Prostate gland (tissue), 2 donors: ENCODE measurements around the genes NFKBIZ and CBLB.

DNA sequence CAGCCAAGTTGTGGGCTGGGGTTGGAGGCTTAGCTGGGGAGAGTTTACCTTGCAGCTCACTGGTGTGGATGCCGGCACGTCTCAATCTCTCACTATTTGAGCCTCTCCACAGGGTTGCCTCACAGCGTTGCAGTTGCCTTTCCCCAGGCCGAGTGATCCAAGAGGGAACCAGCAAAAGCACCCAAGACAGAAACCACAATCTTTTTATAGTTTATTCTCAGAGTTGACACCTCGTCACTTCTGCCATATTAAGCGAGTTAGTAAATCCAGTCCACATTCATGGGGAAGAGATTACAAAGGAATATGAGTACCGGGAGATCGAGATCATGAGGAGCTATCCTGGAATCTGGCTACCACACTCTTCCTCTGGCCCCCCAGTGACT, 37.1 kb upstream of the FILIP1L start:
- PRO-cap: no peak
- RAMPAGE, long total RNA, 2 experiments: no peak in any of the 2 experiments

DNA sequence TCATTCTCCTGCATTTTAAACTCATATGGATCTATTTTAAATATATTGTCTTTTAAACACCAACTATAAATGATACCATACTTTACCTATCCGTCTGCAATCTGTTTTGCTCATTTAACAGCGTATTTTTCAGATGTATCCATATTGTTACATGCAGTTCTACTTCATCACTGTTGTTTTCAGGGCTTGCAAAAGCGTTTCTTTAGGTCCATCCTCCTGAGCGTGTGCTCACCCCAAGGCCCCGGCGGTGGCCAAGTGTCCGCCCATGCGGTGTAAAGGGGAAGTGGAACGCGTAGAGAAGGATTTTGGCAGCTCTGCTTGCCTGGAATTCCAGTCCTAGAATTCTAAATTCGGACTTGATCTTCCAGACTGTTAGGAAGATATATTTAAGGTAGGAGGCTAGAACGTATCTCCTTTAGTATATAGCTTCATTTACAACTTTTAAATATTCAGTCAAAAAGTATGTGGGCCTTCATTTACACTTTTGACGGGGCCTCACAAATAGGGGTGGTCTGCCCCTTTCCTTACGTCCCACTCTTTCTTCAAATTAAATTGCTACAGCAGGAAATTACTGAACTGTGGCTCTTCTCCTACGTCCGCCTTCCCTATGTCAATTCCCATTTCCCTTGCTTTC, 691 bp upstream of the TBC1D23 start:
- PRO-cap: no peak
- RAMPAGE, long total RNA, 2 experiments: no peak in any of the 2 experiments

GRCh38 chr3:100500245-100500711, 7.9 kb downstream of the TMEM45A start:
- PRO-cap: no peak
- RAMPAGE, long total RNA, 2 experiments: no peak in any of the 2 experiments

DNA sequence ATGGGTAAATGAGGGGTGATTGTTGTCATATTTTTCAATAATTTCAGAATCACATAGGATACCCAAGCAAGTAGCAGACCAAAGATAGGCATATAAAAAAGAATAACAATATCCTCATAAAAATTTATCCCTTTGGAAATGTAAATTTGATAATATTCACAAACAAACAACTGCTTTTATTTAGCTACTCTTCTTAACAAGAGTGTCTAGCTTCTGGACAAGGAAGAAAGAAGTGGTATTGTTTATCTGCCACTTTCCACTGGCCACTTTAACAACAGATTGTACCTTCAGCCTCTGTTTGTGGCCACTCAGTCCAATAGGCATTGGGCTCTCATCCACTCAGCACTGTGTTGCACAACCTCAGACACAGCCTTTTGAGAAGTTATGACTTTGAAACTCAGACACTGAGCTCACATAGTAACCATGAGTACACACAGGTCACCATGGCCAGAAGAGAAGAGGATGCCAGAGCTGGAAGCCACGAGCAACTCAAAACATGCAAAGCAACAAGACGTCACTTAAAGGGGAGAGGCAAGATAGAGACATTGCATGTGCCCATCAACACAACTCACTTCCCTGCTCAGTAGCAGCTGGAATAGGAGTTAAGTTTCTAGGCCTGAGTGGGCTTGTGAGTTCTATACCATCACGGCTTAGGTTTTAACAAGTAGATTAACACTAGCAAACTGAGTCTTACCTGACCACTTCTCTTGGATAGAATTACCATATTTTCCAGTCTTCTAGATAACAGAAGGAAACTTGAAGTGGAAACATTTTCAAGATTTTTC, 103.7 kb downstream of the IMPG2 start:
- PRO-cap: no peak
- RAMPAGE, long total RNA, 2 experiments: no peak in any of the 2 experiments

GRCh38 chr3:101521458-101521829, 8.4 kb upstream of the SENP7 start:
- PRO-cap: no peak
- RAMPAGE, long total RNA, 2 experiments: no peak in any of the 2 experiments

- PRO-cap: no peak
- RAMPAGE, long total RNA, 2 experiments: no peak in any of the 2 experiments
Measured at GRCh38 chr3:101530465-101531039, 17.5 kb upstream of the SENP7 start.

DNA sequence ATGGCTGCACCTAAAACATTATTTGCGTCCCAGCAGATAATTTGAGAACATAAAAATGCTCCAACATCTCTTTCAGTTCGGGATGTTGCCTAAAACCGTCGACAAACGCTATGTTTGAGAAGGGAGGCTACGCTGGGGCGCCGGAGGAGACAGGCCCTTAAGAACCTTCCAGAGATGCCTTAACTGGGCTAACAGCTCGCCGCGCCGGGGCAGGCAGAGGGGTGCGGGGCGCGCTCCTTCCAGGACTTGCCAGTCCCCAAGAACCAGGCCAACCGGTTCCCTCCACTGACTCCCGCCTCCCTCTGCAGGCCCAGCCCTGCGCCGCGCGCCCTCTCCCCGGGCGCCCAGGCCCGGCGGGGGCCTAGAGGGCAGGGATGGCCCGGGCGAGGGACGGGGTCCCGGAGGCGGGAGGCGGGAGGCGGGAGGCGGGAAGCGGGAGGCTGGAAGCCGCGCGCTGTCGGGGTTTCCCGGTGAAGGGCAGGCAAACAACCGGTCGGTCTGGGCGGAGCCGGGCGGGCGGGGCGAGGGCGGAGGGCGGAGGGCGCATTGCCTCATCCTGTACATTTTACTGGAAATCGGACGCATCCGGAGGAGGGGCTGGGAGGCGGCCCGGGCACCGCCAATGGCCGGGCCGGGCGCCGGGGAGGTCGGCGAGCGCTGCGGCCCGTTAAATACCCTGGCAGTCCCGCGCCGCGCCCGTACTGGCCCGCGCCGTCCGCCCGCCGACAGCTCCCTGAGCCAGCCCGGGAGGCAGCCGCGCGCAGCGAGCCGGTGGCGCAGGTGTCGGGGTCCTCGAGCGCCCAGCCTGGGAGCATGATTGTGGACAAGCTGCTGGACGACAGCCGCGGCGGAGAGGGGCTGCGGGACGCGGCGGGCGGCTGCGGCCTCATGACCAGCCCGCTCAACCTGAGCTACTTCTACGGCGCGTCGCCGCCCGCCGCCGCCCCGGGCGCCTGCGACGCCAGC, at the start of gene NFKBIZ:
Gene NFKBIZ, plus strand, starts transcription at position 699 of the 966 bp plus-strand sequence.
- PRO-cap: bidirectional peak, plus-strand start at position 364 of the sequence, minus-strand start at position 181 of the sequence; bidirectional peak, plus-strand start at position 699 of the sequence, minus-strand start at position 472 of the sequence
- RAMPAGE, long total RNA, 2 experiments: no peak in any of the 2 experiments

DNA sequence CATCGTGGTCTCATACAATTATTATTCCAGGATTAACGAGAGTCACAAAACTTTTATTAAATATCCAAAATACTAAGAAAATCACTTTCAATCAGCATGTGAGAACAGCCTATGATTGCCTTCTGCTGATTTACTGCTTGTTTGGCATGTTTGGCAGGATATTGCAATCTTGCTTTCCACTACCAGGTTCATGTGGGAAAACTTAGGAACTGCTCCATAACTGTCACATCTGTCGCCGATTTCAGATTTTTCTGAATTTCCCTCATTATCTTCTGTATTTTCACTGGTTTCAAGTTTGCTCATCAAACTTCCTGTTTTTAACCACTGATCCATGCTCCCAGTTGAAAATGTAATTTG, 93.0 kb downstream of the NFKBIZ start:
- PRO-cap: no peak
- RAMPAGE, long total RNA, 2 experiments: no peak in any of the 2 experiments

DNA sequence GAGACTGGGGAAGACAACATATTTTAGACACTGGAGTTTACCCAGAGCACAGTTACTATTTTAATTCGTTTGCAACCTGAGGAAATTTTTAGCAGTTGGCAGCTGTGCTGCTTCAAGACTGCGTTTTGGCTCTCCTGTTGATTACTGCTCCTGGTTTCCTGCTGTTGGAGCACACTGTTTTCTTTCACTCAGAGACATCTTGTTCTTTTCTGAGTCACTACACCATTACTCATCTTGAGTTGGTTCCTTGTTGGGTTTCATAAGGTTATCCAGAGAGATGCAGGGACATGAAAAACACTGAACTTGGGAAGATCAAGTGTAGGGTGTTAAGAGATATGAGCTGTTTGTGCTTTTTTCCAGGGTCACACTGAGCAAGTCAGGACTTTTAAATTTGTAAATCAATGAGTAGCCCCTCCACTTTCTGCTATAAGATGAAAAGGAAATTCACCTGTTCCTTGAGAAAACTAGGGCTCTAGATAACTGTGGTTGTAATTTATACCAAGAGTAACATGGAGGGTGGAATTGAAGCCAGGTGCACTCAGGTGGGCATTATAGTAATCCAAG, 281.0 kb downstream of the NFKBIZ start:
- PRO-cap: no peak
- RAMPAGE, long total RNA, 2 experiments: no peak in any of the 2 experiments

- PRO-cap: no peak
- RAMPAGE, long total RNA, 2 experiments: no peak in any of the 2 experiments
Measured at GRCh38 chr3:105438433-105439036, 71.8 kb downstream of the ALCAM start.

DNA sequence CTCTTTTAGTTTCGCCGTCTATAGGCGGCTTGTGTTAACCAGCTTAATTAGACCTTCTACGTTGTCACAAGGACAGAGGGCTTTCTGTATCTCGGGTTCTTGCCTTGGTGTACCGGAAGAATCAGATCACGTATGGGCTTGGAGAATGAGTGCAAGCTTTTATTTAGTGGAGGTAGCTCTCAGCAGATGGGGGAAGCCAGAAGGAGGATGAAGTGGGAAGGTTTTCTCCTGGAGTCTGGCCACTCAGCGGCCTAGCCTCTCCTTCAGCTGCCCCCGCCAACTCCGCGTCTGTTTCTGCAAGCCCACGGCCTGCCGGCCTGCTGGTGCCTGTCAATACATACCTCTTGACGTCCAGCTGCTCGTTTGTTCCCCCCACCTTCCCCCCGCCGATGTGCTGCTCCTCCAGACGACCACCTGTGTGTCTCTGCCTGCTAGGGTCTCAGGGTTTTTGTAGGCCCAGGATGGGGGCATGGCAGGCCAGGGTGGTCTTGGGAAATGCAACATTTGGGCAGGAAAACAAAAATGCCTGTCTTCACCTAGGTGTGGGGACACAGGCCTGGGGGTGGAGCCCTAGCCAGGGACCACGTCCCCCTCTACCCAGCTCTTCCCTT, 137.7 kb downstream of the ALCAM start:
- PRO-cap: no peak
- RAMPAGE, long total RNA, 2 experiments: no peak in any of the 2 experiments

- PRO-cap: no peak
- RAMPAGE, long total RNA, 2 experiments: no peak in any of the 2 experiments
Measured at GRCh38 chr3:105532287-105532808, 165.6 kb downstream of the ALCAM start.

DNA sequence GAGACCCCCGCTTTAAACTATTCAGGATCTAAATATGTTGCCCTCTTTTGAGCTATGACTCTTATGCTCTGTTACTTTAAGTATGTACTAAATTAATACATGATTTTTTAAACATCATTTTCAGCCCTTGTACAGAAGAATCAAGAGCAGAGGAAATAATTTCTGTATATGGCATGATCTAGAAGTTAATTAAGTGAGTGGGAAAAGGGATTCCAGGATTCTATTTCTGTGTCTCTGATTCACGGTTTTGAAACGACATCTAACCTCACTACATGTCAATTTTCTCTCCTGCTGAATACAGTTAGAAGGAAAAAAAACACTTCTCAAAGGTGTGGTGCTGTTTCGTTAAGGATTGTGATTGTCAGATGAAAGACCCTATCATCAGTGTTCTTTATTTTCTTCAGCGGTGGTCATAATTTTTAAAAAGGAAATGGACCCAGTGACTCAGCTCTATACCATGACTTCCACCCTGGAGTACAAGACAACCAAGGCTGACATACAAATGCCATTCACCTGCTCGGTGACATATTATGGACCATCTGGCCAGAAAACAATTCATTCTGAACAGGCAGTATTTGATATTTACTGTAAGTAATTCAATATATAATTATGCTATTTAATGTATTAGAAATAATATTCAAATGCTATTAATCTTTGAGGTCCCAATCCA, 167.7 kb downstream of the ALCAM start:
- PRO-cap: no peak
- RAMPAGE, long total RNA, 2 experiments: no peak in any of the 2 experiments

- PRO-cap: no peak
- RAMPAGE, long total RNA, 2 experiments: no peak in any of the 2 experiments
Measured at GRCh38 chr3:105822582-105823743, 45.8 kb downstream of the CBLB start.

DNA sequence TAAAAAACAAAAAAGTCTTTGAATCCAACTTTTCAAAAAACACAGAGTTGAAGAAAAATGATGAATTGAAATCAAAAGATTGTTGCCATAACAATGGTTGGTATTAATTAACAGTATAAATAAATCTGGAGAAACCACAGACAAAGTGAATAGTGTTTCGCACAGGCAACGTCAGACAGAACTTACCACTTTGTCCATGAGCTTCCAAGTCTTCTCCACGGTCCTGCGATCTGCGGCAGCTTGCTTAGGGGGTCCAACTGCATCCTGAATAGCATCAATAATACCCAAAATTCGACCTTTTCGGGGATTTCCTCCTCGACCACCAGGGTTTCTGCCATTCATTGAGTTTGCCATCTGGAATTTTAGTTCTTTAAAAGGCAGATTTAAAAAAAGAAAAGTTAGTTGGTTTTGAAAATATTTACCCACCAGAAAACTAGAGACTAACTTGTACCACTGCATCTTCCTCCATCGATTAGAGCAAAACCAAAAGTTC, 1.5 kb downstream of the CBLB start:
- PRO-cap: bidirectional peak, plus-strand start at position 207 of the sequence, minus-strand start at position 184 of the sequence
- RAMPAGE, long total RNA, 2 experiments: no peak in any of the 2 experiments

- PRO-cap: bidirectional peak, plus-strand start at chr3:105869184, minus-strand start at chr3:105868984
- RAMPAGE, long total RNA, 2 experiments: start-site peak on the minus strand in 2 of 2 experiments, at chr3:105868856-105869028 at its widest, 730 to 1,012 reads per replicate
Measured at GRCh38 chr3:105868673-105869337, at the start of gene CBLB. Gene CBLB, minus strand, starts transcription at chr3:105869012.

DNA sequence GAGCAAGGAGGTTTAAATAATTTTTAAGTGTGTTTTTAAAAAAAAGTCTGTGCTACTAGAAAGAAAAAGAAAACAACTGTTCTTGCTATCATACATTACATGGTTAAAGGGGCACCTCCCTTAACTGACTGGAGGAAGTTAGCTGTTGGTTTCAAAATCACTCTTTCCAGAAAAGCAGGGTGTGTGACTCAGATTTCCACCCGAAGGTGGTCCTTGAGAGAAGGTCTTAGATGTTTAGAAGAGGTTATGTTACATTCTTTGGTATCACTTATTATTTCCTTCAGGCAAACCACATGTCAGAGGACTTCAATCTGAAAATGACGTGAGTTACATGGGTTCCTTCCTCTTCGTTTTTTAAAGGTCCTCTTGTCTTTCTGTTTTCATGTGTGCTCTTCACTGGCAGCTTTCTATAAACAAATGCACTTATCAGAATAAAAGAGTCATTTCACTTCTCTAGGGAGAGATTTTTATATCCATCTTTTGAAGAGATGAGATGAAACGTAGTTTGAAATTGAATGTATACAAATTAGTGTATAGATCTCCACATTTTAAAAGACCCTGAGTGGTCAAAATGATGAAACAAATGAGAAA, 308.0 kb upstream of the CBLB start:
- PRO-cap: bidirectional peak, plus-strand start at position 287 of the sequence, minus-strand start at position 130 of the sequence
- RAMPAGE, long total RNA, 2 experiments: no peak in any of the 2 experiments

DNA sequence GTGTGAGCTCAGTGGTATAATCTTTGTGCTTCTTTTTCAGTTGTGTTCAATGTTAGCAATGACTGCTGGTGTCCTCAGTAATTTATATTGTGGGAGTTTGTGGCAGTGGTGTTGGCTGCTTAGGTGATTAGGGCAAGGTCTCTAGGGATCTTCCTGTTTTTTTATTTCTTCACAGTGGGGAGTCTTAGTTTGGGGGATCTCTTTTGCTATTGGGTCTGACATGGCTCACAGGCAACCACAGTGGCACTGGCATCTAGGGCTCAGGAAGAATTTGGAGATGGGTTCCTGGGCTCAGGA, 610.8 kb upstream of the CBLB start:
- PRO-cap: no peak
- RAMPAGE, long total RNA, 2 experiments: no peak in any of the 2 experiments

- PRO-cap: unidirectional peak, minus-strand start at chr3:106840049
- RAMPAGE, long total RNA, 2 experiments: no peak in any of the 2 experiments
Measured at GRCh38 chr3:106839852-106840302, 537.4 kb upstream of the CCDC54 start.

DNA sequence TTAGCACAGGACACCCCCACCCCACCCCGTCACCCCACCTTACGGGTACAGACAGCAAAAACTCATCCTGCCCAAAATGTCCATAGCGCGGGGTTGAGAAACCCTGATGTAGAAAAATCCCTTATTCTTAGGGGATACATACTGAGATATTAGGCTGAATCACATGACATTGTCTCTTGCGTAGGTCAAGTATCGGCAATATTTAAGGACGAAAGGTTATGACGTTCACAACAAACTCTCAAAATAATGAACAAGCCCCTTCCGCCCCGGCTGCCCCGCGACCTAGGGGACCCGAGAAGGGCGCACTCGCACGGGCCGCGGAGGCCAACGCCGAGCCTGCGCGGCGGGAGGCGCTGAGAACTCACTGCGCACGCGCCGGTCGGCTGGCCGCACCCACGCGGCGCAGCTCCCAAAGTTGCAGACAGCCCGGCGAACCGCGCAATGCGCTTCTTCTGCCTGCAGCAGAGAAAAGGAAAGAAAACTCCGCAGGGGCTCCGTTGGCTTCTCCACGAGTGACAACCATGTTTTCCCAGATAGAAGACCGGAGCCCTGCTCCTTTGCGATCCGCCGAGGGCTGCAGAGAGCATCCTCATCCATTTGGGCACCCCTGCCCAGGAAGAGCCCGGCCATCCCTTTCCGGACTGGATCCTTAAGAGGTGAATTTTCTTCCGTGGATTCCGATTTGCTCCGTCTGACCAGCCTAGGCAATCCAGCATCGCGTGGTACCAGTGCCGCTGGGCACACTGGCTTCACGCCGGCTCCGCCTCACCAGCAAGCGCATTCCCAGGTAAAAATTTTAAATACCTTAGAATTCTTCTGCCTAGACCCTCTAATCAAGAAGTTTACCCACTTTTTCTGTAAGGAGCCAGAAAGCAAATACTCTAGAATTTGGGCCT, 136.7 kb upstream of the CCDC54 start:
- PRO-cap: bidirectional peak, plus-strand start at position 420 of the sequence, minus-strand start at position 366 of the sequence; unidirectional peak, plus-strand start at position 680 of the sequence
- RAMPAGE, long total RNA, 2 experiments: start-site peak on the plus strand in 2 of 2 experiments, centred at position 418 of the sequence, 106 to 396 reads per replicate; start-site peak on the minus strand in 2 of 2 experiments, centred at positions 328 to 340 of the sequence, 14 to 29 reads per replicate